ENCODE measurements around the genes KLHDC7A and UBR4.

- PRO-cap: no peak
Measured at GRCh38 chr1:17654326-17655074, 100.6 kb upstream of the ACTL8 start.

DNA sequence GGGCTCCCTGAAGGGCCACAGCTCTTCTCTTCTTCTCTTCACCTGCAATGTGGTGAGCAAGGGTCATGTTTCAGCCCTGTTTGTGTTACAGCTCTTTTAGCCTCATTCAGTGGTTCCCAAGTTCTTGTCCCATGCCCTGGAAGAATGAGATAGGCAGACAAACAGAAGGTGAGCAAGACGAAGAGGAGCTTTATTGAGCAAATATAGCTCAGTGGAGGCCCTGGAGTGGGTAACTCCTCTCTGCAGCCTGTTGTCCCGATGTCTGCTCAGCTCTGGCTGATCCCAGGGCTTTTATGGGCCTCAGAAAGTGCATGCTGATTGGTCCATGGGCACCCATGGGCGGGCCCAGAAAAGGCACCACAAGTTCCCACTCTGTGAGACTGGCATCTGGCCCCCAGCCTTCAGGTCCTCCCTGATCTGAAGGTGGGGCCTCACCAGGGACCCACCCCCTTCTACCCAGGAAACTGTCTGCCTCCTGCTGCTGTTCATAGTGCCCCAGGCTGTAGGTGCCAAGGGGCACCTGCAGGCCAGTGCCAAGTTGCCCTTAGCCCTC lies 35.2 kb downstream of the ACTL8 start:
- PRO-cap: no peak

DNA sequence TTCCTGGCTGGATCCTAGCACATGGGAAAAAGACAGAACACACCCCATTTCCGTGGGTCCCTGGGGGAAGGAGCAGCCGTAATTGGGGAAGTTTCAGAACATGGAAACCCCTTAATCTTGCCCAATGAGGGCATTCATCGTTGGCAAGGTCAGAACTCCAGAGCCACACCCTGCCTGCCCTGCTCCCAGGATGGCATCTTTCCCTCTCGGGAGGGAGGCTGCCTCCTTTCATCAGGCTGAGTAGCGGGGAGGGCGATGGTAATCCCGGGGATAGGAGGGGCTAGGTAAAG lies 491 bp upstream of the IGSF21 start:
- PRO-cap: no peak

GRCh38 chr1:18480037-18481239 lies at the start of gene KLHDC7A:
KLHDC7A (plus strand) TSS chr1:18480930.
- PRO-cap: bidirectional peak, plus-strand start at chr1:18480999, minus-strand start at chr1:18480818

DNA sequence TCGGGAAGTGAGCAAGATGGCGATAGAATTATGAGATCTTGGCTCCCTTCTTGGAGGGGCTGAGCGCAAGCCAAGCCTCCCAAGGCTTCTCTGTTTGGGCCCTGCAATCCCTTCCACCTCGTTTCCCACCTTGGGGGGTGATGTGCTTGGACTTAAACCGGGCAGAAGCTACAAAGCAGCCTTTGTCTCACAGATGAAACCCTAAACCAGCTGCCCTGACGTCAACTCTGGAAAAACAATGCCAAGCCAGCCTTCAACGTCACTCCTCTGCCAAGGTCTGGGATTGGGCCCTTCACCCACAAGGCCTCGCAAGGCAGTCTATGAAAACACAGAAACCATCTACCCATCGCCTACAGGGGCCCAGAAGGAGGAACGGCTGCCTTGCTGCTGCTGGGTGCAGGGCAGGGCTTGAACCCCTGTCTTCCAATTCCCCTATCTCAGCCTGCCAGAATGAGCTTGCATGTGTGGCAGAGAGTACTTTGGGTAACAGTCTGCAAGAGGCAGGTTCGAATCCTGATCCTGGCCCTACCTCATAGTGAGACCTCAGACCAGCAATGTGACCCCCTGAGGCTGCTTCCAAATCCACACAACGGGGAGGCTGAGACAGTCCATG lies 15.2 kb downstream of the IFFO2 start:
- PRO-cap: bidirectional peak, plus-strand start at position 353 of the sequence, minus-strand start at position 127 of the sequence

GRCh38 chr1:18941827-18942259 lies 14.6 kb downstream of the IFFO2 start:
- PRO-cap: unidirectional peak, plus-strand start at chr1:18942067

GRCh38 chr1:18945132-18945683 lies 11.3 kb downstream of the IFFO2 start:
- PRO-cap: no peak

DNA sequence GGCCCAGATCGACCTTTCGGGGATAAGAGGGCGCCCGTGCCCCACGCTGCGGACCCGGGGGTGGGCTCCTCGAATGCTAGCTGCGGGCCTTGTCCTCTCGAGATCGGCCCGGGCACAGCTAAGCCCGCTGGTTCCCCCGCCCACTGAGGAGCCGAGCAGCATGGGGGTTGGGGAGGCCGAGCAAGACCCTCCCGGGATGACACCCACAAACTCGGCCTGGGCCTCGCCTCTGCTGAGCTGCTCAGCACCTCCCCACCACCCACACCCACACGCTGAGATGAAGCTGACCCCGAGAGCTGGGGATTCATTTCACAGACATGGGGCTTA lies 723 bp upstream of the IFFO2 start:
- PRO-cap: no peak

- PRO-cap: no peak
Measured at GRCh38 chr1:19077782-19078583, 121.5 kb upstream of the IFFO2 start.

DNA sequence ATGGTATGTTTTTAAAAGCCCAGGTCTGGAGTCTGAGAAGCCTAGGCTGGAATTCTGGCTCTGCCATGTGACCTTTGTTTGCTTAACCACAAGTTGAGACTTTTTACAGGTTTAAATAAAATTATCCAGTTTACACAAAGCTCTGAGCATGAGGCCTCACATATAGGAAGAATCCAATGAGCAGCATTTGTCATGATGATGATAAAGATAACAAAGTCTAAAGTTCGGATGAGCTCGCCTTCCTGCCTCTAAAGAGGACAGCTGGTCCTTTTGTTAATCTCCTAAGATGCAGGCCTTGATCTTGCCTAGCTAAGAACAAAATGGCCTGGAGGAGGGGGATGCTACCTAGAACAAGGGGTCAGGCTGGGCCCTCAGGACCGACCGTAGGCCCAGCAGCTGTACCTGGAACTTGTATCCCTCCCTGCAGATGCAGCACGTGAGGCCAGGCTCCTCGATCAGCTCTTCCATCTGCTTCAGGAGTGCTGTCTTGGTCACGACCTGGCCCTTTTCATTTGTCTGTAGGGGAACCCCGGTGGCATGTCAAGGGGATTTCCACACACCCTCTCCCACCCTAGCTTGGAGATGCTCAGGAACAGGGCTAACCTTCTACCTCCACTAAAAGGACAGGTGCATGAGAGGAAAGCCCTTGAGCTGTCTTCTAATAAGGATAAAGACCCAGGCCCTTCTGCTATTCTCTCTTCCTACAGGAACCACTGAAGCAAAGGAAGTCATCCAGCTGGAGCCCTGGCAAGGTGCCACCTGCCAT lies 122.5 kb downstream of the UBR4 start:
- PRO-cap: no peak

DNA sequence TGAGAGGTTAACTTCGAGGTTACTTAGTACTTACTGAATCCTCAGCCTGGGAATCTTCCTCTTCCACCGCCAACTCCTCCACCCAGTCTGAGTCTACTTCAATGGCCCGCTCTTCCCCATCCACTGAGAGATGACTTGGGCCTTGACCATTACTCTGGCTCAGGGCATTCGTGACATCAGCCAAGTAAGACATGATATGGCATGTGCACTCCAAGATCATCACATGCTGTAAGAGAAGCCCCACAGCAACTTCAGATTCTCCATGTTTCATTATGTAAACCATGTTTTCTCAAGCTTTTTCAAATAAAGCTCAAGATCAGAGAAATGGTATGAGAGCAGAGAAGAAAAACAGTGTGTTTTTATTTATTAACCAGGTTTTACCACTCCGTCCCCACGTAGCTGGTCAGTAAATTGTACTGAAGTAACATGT lies 47.7 kb downstream of the UBR4 start:
- PRO-cap: no peak

DNA sequence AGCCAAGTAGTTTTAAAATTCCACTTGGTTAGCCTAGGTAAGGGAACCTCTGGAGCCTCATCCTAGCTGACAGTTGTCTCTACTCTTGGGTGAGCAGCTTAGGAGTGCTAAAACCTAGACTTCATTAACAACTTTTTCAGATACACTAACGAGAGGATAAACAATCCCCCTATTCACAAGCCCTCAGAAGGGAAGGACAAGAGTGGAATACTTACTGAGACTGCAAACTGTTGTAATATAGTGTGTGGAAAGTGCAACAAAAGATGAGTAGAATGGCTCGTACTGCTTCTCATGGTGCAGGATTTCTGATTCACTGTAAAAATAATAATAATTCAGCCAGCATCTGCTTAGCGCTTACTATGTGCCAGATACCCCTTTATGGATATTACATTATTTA lies 8.6 kb downstream of the UBR4 start:
- PRO-cap: no peak

DNA sequence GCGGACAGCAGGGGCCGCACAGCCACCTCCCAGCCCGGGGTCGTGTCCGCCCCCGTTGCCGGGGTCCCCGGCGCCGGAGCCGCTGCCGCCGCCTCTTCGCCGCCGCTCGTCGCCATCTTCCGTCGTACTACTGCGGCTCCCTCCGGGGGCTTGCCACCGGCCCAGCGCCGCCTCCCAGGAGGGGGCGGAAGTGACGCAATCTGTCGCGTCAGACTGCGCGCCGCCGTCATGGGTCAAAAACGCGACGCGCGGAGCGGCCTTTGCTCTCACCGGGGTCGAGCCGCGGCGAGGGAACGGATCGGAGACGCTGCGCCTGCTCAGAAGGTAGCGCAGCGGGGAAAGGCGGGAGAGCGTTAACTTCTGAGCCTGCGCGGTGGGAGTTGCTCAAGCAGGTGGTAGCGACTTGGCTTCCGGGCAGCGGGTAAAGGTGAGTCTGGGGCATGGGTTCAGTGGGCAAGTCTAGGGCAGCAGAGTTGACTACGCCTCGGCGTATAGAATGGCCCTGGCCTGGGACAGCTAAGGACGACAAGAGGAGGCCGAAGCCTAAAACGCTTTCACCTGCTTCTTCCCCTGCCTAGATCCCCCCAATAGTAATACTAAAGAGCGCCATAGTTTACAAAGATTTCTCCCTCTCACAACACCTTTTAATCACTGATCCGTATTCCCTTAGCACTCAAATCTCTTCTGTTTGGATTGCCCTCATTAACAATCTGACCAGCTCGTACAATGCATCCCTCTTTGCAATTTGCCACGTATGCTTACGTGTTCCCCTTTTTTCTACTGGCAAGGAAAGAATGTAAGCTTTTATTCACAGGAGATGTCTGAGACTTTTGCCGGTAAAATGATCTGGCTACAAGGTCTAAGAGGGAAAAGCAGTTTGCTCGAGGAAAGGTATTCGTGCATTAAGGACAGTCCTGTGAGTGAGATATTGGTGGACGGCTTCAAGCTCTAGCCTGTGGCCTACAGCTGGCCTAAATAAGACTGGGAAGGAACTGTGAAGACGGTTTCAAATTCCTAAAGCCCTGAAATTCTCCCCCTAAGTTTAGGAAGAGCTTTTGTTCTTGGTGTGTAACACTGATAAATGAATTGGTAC lies at the start of gene UBR4:
Gene UBR4 (minus strand): TSS at position 134 of the 1,093 bp plus-strand sequence.
- PRO-cap: bidirectional peak, plus-strand start at position 263 of the sequence, minus-strand start at position 129 of the sequence

- PRO-cap: no peak
Measured at GRCh38 chr1:19272994-19273179, 15.7 kb downstream of the AKR7A3 start.

GRCh38 chr1:19274598-19275075 lies 13.9 kb downstream of the AKR7A3 start:
- PRO-cap: no peak

- PRO-cap: no peak
Measured at GRCh38 chr1:19285244-19285472, 3.4 kb downstream of the AKR7A3 start.

- PRO-cap: no peak
Measured at GRCh38 chr1:19338869-19339725, 27.0 kb downstream of the SLC66A1 start.

DNA sequence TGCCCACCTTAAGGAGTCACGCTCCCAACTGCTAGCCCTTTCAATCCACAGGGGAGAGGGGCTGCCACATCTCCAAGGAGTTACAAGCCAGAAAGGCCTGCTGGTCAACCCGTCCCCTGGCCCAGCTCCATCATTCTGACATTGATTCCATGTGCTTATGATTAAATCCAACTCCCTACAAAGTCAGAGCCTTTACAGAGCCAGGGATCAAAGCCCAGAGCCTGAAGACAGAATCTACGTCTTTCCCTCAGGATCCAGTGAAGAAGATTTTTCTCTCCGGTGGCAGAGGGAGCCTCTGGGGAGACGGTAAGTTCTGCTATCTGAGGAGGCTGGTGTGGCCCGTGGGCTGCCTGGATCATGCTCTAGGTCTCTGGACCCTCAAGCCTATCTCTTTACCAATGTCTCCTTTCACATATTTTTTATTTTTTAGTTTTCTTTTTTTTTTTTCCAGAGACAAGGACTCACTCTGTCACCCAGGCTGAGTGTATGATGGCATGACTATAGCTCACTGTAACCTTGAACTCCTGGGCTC lies 61.2 kb downstream of the SLC66A1 start:
- PRO-cap: bidirectional peak, plus-strand start at position 207 of the sequence, minus-strand start at position 140 of the sequence

- PRO-cap: no peak
Measured at GRCh38 chr1:19390227-19390663, 78.1 kb downstream of the SLC66A1 start.

- PRO-cap: unidirectional peak, minus-strand start at chr1:19427243
Measured at GRCh38 chr1:19426742-19427335, 58.5 kb downstream of the CAPZB start.

All from fallopian tube (tissue), 1 donor.